ENCODE data around the genes C2orf66, COQ10B, MOB4 and PLCL1.

DNA sequence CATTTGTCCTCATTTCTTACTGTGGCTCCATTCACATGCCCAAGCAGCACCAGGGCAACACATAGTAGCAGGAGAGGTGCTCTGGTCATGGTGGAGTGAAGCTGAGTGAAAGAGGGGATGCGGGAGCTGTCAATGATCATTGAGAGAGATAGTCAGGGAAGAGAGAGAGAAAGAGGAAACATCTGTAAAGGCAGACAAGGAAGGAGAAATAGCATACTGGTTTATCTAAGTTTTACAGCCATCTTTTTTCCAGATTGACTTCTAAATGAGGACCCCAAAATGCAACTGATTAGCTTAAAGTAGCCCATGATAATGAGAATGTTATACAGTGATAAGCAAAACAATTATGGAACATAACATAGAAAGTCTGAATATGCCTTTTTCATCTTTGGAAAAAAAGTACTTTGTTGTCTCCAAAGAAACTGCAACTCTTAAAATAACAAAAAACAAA is at the start of gene C2orf66:
Gene C2orf66, minus strand, starts transcription at position 108 of the 451 bp plus-strand sequence.
- PRO-cap = no peak

GRCh38 chr2:196919510-196920247 is 6.8 kb downstream of the PGAP1 start:
- PRO-cap = no peak

DNA sequence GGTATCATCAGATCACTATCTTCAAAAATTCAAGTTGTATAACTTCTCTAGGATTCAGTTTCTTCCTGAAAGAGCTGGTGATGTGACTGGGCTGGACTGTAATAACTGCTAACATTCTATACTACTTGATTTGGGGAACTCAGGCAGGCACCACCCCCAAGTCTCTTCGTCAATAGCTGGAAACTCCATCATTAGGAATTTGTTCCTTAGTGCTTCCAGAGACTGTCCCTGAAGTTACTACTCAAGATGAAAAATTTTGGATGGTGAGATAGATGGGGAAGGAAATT is 59.0 kb upstream of the PGAP1 start:
- PRO-cap = no peak

- PRO-cap = no peak
Measured at GRCh38 chr2:197011879-197012251, 85.4 kb upstream of the PGAP1 start.

DNA sequence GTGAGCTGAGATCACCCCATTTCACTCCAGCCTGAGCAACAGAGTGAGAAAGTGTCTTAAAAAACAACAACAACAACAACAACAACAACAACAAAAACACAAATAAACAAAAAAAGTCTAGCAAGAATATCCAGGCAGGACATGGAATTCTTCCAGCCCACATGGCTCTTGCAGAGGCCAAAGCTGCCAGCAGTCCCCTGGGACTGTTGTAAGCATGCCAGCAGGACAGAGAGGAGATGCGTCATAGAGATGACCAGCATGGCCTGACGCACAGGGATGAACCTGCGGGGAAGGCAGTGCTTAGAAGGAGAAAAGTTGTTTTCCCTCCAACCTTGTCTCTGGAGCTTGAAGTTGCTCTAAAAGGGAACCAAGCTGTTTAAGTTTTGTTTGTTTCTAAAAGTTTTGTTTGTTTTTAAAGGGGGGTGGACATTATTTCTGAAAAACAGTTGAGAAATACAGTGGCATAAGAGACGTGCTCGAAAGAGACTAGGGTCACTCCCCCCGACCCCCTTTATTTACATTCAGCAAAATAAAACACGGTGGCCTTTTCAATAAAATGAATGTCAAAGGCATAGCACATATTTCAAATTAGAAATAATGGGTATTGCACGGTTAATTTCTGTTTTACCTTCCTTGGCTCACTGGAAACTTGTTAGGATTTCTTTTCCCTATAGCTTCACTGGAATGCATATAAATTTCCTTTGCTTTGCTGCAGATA is 182.4 kb upstream of the PGAP1 start:
- PRO-cap = no peak

GRCh38 chr2:197145517-197146003 is 165.0 kb downstream of the ANKRD44 start:
- PRO-cap = no peak

GRCh38 chr2:197250026-197250547 is 60.5 kb downstream of the ANKRD44 start:
- PRO-cap = no peak

DNA sequence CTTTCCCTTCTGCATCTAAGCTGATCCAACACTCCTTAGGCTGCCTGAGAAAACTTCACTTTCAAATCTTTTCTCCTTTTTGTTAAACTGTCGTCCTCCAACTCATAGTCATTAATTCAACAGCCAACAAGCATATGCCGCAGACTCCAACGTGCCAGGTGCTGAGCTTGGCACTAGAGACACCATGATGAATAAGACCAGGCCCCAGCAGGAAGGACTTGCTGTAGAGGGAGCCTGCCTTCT is 51.1 kb downstream of the ANKRD44 start:
- PRO-cap = no peak

DNA sequence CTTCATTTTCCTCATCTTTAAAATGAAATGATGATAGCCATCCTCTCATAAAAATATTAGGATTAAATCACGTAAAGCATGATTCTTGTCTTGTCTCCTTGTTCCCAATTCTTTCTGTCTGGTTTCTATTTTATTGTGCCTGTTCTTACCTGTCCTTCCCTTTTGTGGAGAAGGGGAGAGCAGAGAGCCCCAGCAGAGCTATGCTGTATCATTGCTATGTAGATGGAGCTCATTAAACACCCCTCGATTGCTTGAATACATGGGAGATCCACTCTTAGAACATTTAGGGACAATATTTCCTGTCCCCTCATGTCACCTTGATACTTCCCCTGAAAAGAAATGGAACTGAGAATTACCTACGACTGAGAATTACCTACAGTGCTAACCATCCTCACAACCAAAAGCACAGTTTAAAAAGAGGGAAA is 9.5 kb downstream of the ANKRD44 start:
- PRO-cap = no peak

DNA sequence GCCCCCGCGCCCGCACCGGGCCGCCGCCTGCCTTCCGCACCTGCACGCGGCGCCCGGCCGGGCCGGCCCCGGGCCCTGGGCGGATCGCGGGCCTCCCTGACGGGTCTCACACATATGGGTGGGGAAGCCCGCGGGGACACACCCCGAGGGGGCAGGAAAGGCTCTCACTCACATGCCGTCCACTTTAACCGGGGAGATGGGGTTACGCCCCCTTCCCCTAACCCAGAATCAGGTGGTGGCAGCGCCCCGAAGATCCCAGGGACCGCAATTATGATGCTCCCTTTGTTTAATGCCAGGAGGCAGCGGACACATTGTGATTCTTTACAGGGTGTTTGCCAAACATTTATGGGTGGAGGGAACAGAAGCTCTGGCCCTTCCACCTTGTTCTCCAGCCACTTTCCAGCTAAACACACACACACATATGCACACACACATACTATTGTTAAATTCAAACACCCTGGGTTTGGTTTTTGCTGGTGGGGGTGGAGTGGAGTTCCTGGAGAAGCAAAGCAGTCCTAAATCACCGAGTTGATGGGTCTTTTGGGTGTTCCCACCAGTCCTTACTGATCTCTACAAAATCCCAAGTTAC is 467 bp upstream of the ANKRD44 start:
- PRO-cap = no peak

- PRO-cap = no peak
Measured at GRCh38 chr2:197414075-197414411, 20.8 kb downstream of the SF3B1 start.

DNA sequence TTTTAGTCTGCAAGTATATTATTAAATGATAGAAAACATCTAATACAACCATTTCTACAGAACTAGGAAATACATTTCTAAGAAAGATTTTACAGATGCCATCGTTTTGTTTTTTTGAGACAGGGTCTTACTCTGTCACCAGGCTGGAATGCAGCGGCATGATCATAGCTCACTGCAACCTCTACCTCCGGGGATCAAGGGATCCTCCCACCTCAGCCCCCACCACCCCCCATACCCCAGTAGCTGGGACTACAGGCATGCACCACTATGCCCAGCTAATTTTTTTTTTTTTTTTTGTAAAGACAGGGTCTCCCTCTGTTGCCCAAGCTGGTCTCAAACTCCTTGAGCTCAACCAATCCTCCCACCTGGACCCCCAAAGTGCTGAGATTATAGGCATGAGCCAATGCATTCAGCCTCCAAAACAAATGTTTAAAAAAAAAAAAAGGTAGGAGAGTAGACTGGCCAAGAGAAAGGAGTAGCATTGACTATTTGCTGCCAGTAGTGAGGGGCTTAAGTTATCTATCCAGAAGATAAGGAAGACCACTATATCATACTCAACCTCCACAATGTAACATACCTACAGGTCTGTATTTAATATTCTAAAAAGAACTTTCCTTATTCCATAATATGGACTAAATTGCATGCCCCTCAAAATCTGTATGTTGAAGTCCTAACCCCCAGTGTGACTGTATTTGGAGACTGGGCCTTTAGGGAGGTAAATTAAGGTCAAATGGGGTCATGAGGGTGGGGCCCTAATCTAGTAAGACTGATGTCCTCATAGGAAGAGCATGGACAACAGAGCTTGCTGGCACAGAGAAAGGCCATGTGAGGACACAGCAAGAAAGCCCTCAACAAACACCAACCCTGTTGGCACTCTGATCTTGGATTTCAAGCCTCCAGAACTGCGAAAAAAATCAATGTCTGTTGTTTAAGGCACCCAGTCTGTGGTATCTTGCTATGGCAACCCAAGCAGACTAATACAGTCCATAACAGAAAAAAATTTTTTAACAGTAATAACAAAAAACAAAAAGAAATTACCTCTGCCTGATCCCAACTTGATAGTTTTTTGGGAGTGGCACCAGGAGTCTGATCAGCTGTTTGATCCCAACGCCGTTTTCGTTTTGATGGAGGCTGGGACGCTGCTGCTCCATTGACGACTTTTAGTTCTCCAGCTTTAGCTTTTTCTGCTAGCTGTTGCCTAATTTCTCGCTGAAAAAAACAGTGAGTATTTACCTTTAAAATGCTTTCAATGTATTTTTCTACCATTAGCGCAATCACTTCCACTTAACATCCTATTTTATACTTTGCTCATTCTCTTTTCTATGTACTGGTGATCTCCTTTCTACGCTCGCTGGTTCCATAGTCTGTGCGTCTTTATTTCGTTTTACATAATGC is 18.6 kb downstream of the SF3B1 start:
- PRO-cap = no peak

GRCh38 chr2:197453340-197454442 is at the start of gene COQ10B:
TSS of gene COQ10B (plus strand) at chr2:197453552.
- PRO-cap = bidirectional peak, plus-strand start at chr2:197453455, minus-strand start at chr2:197453266; unidirectional peak, plus-strand start at chr2:197453733; bidirectional peak, plus-strand start at chr2:197454005, minus-strand start at chr2:197453878

DNA sequence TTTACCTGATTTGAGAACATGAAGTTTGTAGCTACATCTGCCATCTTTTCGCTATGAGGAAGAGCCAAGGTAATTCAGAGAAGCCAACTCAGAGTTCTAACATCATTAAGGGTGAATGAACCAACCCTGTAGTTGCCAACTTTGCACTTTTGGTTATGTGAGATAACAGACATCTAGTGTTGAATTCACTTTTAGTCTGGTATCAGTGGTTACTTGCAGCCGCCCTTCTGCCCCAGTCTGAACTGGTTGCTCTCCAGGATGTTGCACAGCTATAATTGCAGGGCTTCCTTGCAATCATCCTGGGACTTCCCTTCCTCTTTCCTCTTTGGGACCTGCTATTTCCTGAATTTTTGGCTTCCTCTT is 21.2 kb downstream of the HSPD1 start:
- PRO-cap = no peak

- PRO-cap = no peak
Measured at GRCh38 chr2:197486045-197487110, 13.3 kb downstream of the HSPD1 start.

DNA sequence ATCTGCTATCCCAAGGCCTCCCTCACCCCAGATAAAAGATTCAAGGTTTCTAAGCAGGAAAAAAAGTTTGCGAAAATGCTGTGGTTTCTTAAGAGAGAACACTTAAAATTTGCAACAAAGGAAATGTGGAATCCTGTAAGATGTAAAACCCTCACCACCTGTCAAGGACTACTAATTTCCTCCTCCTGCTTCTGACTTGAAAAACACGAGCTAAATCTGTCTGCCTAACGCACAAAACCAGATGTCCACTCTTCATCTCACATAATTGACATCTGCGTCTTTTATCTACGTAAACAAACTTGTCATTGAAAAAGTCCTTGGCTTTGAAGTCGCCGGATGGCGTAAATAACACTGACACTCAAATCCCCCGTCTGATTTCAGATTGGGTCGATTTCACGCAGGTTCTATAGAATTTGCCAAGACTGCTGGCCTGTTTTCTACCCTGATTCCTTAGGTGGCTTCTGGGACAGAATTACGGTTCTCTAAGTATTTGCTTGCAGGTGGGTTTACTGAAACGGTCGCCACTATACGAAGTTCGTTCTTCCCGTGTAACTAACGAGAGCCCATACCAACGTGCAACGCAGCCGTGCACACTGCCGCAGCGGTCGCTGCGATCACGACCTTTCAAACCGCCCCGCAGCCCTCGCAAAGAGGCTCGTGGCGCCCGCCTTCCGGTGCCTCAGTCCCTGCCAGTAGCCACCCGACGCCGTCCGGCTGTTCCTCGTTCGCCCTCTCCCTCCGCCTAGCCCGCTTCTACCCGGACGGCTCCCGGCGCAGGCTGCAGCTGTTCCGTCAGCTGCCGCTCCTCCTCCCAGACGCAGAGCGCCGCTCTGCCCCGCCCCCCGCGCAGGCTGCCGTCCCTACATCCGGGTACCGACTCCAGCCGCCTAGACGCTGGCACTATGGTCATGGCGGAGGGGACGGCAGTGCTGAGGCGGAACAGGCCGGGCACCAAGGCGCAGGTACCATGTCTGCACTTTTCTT is at the start of gene MOB4:
Gene MOB4, plus strand, starts transcription at position 882 of the 984 bp plus-strand sequence.
- PRO-cap = bidirectional peak, plus-strand start at position 374 of the sequence, minus-strand start at position 170 of the sequence; bidirectional peak, plus-strand start at position 903 of the sequence, minus-strand start at position 744 of the sequence

DNA sequence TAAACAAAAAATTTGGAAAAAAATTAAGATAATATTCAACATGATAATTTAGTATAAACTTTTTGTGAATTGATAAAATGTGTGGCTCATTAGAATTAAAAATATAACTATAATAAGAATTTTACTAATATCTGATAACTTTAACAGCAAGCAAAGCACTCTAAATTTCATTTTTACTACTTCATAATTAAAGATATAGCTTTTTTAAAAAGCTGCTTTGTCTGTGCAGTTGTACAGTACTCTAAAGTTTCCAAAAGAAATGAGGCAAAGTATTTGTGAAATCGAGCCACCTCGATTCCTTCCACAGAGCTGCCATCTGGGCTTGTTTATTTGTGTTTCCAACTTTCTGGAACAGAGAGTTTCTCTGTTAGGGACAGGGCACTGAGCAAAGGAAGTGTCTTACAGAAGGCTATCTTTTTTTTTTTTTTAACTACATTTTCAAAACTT is 986 bp downstream of the RFTN2 start:
- PRO-cap = no peak

- PRO-cap = bidirectional peak, plus-strand start at chr2:197705369, minus-strand start at chr2:197705223
Measured at GRCh38 chr2:197705103-197705323, 156 bp upstream of the MARS2 start.

DNA sequence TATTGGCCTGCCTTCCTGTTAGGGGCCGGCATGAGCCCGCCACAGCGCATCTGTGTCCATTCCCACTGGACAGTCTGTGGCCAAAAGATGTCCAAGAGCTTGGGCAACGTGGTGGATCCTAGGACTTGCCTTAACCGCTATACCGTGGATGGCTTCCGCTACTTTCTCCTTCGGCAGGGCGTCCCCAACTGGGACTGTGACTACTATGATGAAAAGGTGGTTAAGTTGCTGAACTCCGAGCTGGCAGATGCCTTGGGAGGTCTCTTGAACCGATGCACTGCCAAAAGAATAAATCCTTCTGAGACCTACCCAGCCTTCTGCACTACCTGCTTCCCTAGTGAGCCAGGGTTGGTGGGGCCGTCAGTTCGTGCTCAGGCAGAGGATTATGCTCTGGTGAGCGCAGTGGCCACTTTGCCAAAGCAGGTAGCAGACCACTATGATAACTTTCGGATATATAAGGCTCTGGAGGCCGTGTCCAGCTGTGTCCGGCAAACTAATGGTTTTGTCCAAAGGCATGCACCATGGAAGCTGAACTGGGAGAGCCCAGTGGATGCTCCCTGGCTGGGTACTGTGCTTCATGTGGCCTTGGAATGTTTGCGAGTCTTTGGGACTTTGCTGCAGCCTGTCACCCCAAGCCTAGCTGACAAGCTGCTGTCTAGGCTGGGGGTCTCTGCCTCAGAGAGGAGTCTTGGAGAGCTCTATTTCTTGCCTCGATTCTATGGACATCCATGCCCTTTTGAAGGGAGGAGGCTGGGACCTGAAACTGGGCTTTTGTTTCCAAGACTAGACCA is 1.4 kb downstream of the MARS2 start:
- PRO-cap = no peak

GRCh38 chr2:197804547-197805277 is at the start of gene PLCL1:
TSS of gene PLCL1 (plus strand) at chr2:197804593.
- PRO-cap = bidirectional peak, plus-strand start at chr2:197804593, minus-strand start at chr2:197804409

Data from anterior vena cava (tissue), 1 donor.